ENCODE measurements around a stretch of chr14.

DNA sequence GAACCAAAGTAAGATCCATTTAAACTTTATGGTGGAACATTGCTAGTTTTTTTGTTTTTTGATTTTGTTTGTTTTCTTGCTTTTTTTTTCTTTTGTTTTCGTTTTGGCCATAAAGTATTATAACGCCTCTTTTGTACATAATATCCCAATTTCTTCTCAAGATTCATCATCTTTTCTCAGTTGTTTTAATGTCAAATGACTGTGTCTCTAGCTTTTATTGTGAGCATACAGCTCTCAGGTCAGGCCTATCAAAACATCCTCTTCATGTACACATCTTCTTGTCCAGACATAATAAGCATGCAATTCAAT is 1484.4 kb upstream of the SEL1L start:
- PRO-cap: no peak

DNA sequence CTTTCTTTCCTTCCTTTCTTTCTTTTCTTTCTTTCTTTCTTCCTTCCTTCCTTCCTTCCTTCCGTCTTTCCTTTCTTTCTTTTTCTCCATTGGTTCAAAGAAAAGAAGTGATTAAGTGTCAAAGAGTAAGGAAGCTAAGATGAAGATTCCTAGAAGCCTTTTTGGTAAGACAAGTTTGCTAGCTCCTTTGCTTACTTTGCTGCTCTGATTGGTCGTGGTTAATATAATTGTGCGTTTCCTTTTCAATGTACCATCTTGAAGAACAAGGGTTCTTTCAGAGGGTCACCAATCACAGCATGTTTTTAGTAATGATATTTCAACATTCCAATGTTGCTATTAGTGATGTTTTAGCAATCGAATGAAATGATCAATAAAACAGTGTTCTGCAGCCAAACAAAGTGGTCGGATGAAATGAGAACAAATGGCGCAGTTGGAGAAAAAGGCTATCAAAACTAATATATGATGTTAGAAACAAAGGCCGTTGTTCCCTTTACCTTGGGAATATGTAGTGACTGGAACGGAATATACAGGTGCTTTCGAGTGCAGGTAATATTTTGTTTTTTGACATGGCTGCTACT is 828.7 kb downstream of the GALC start:
- PRO-cap: no peak

- PRO-cap: no peak
These were observed 81.1 kb downstream of the PTPN21 start for GRCh38 chr14:88473573-88474331.

GRCh38 chr14:88550666-88550922 is 4.2 kb downstream of the PTPN21 start:
- PRO-cap: no peak

GRCh38 chr14:88565304-88565872 is 2.6 kb downstream of the ZC3H14 start:
- PRO-cap: no peak

- PRO-cap: no peak
These were observed 110.6 kb downstream of the EML5 start for GRCh38 chr14:88682078-88682545.

DNA sequence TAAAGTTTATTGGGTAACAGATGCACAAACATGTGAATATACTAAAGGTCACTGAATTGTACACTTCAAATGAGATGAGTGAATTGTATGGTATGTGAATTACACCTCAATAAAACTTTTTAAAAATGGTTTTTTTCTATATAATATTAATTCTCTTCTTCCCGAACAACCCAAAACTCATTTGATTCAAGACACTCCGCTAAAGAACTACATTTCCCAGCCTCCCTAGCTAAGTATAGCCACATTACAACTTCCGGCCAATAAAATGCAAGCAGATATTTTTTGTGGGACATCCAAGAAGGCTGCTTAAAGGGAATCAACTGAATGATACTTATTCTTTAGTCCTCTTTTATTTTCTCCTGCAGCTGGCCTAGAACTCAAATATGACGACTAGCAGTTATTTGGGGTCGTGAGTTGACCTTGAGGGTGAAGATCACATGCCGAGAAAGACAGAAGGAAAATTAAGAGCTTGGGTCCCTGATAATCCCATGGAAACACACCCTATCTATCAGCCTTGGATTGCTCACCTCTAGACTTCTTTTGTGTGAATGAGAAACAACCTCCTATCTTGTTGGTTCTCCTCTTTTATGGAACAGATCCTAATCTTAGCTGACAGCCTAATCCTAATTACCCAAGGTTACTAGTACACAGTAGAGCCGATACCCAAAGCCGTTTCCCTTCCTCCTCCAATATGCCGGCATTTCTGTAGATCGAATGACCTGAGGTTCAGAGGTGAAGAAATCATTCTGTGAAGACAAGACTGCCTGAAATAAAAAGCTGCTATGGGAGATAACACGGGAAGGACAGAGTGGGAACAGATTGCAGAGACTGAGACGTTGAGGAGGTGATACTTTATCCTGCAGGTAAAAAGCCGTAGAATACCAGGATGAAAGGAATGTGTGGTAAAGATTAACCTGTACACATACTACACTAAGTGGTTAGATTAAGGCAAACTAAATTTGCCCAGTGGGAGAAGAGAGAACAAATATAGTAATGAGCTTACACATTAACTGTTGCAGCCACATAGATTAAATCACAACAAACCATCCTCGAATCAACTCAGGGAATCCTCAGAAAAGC is 187.6 kb downstream of the TTC8 start:
- PRO-cap: no peak

DNA sequence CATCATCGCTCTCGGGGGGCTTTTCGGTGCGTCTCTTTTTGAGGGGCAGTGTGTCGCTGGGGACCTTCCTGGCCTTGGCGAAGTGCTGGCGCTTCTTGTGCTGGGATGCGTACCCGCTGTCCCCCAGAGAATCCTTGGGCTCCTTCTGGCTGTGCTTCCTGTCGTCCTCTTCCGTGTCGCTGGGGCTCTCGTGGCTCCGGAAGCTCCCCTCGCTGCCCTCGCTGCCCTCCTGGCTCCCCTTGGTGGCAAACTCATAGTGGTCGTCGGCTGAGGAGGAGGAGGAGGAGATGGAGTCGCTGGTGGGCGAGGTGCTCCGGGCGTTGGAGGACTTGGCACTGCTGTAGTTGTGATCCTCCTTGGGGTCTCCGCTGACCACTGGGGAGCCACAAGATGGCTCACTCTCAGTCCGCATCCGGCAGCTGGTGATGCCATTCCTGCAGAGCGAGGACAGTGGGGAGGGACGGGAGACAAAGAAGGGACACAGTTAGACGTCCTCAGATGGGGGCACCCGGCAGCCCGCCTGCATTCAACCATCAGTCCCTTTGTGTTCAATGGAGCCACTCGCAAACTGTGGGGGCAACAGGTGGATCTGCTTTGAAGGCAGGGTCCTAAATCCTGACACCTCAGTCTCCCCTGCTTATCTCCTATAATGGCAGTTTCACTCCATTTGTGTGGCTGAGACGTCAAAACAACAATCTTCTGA is 254.3 kb downstream of the FOXN3 start:
- PRO-cap: no peak

DNA sequence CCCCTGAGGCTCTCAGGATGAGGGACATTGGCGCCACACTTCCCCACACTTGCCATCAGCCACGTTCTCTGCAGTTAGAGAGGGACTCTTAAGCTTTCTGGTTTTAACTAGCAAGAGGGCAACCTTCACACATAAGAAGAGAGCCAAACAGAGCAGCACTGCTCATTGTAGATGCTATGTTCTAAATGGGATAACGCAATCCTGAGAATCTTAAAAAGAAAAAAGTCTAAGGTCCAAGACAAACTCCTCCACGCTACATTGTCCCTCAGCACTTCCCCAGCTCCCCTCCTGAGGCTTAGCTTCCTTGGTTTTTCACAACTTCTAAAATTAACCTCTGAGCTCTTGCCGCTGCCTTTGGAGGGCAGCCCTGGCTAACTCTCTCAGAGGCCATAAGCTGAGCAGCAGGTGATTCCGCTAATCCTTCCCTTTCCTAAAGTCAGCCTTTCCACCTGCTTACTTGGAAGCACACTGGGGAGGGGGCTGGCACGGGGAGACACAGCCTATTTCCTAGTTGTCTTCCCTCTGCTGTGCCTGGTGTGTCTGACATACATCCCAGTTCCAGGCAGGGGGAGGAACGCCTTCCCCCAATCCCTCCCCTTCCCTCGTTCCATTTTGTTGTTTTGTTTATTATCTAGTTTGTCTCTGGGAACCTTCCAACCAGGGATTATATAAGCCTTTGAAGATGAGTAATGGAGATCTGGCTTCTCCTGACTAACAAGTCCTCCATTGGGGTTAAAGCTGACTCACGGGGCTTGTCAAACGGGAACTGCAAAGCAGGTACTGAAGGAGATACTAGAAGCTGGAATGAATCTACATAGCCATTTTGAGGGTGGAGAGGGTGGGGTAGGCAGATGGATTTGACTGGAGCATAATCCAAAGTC is 231.1 kb downstream of the FOXN3 start:
- PRO-cap: no peak

DNA sequence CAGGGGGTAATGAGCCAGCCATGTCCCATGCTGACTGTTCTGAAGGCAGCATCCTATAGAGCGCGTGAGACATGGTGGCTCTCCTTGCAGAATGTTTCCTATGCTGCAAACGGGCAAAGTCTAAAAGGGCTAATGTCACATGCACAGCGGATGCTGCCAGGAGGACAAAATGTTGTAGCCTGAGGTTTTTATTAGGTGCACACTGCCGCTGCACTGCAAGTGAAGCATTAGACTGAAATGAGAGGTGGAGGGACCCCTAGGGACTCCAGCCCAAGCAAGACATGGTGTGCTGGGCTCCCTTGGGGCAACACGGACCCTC is 230.5 kb downstream of the FOXN3 start:
- PRO-cap: no peak

DNA sequence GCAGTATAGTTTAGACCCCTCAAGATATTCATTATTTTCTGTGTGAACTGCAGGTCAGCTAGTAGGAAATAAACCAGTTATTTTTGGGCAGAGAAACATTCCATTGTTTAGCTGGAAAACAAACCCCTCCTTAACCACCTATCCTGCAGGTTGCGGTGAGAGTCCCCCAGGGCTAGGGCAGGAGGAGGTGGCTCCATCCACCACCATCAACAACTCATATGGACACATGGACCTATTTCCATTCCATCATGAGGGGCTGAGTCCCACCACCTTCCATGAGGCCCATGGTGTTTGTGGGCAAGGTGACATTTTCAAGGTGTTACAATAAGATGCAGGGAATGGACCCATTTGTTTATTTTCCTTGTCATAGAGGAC is 160.1 kb downstream of the FOXN3 start:
- PRO-cap: no peak

DNA sequence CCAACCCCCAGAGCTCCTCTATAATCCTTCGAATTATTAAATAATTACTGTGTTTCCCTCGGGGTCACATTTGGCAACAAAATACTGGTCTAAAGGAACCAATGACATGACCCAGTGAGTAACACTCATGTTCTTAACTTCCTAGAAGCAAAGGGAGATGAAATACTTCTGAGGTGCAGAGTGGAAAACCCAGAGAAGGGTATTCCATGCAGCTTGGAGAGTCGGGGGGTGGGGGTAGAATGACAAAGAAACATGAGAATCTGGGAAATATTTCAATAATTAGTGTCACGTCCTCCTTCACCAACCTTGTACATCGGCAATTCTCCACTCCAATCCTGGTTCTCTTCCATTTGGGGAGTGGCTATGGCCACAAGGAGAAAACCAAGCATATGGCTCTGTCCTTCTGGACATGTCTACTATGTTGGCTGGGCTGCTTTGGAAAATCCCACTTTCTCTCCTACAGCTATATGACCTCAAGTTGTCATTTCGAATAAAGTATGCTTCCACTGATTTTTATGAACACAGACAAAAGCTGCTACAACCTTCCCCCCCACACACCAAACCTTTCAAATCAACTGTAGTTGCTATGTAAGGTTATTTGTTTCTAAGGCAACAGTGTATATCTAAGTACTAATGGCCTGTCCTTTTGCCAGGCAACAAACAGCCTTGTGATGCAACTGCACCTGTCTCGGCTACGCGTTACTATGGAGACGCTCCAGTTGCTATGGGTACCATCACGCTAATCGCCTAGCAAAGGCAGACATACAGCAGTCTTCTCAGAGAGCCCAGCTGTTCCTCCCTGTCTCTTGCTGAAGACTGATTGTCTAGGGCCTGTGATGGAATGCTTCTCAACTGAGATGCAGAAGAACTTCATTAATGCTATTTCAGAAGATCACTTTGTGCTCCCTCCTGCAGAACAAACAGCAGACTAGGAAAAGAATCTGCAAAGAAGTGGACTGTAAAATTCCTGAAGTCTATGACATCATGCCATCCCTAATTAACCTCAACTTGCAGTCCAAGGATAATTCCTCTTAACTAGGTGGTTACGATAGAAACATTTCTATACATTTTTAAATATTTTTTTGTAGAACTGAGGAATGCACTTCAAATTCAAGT is 67.8 kb downstream of the FOXN3 start:
- PRO-cap: no peak

GRCh38 chr14:89349969-89350429 is 67.0 kb downstream of the FOXN3 start:
- PRO-cap: no peak

DNA sequence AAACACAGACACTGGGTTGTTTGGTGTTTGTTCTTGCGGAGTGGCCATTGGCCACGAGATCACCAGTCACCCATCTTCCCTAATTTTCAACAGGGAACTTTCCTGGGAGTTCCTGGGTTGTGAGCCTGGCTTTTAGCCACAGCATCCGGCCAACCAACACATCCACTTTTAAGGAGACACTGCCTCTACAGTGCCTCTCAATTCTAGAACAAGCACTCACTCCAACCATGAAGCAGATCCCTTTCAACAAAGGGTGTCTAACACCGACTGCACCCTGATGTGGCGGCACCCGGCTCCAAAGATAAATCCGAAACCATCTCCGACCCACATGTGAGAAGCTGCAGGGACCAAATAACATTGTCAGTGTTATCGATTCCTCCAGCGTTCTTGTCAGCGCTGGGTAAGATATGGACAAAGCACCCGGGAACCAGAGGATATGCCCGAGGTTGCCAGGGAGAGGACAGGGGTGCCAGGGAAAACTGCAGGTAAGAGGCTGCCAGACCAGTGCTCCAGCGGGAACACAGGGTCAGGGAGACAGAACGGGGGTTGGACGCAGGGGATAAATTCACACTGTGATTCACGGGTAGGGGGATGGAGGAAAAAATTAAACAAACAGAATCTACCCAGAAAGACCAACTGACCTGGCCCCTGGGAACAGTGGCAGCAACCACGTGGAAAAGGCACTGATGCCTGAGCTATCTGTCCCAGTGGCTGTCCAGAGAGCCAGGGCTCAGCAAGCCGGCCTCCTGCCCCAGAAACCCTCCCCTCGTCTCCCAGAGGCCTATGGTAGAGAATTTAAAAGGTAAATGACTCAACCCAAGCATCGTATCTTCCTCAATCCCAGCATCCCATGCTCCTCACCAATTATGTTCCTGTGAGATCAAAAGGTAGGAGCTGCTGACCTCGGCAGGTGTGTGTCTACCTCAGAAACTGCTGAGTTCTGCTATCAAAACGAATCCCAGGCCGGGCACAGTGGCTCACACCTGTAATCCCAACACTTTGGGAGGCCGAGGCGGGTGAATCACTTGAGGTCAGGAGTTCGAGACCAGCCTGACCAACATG is 49.6 kb downstream of the FOXN3 start:
- PRO-cap: no peak

DNA sequence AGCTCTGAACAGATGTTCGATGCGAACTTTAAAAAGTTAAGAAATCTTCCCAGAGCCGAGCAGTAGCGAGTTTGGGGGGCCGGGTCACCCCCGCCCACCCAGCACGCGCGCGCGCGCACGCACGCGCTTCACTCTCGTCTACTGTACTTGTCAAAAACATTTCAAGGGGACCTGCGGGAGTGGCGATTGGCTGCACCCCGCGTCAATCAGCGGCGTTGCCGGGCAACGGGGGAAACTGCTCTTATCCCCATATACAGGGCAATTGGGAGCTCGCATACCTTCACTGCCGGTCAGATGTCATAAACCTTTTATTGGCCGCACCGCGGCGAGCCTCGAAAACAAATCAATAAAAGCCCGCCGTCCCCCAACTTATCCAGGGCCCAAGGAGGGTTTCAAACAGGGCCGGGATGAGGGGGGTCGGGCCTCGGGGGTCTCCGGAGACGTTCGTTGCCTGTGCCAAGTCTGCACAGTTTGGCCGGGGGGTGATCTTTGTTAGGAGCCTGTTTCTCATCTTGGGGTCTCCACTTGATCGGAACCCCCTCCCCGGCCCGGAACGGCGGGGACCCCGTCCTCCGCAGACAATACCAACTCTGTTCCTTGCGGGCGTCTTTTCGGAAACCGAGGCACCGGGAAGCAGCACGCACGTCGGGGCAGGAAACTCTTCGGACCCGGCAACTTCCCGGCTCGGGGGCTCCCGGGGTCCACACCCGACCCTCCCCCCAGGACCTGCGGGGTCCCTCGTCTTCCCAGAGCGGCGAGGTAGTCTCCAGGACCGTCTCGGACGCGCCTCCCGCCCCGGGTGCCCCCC is 807 bp downstream of the FOXN3 start:
- PRO-cap: bidirectional peak, plus-strand start at position 279 of the sequence, minus-strand start at position 140 of the sequence; bidirectional peak, plus-strand start at position 614 of the sequence, minus-strand start at position 583 of the sequence

DNA sequence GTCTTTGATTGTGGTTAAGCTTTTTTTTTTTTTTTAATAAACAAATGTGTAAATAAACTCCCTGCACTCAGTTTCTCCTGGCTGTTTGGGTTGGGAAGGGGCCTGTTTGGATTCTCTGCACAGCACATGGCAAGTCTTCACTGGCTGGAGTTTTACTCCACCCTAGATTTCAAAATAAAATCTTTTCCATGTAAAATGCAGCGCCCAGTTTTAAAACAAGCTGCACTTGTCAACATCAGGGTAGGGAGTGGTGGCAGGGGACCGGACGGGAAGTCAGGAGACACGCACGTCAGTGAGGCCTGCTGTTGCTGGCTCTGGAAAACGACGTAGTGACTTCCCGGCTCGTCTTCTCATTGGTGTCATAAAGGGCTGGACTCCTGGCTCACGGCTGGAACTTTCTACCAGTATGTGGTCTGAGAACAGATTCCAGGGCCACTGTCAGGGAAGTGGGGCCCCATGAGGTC is 64.1 kb upstream of the FOXN3 start:
- PRO-cap: no peak

DNA sequence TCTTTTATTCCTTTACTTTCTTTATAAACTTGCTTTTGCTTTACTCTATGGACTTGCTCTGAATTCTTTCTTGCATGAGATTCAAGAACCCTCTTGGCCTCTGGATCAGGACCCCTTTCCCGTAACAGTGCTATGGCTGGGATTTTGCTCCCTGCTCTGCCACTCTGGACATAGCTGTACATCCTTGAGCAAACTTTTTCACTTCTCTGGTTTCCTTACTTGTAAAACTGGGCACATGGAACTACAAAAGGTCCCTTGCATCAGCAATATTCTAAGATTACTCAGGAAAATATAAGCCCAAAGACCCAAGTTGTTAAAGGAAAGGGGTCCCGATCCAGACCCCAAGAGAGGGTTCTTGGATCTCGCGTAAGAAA is 124.6 kb upstream of the FOXN3 start:
- PRO-cap: no peak

DNA sequence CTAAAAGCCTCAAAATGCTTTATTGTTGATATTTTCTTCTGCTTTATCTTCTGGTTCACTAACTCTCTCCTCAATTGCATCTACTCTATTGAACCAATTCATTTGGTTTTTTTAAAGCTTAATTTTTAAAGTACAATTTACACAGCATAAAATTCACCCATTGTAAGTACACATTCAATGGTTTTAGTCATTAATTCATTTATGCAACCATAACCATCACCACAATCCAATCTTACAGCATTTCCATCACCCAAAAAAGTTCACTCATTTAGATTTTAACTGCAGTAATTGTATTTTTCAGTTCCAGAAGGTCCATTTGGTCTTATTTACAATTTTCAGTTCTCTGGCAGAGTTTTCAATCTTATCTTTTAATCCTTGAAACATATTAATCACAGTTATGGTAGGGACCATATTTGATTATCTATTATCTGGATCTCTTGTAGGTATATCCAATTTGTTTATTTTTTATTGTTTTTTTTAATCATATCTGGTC is 182.1 kb upstream of the FOXN3 start:
- PRO-cap: no peak

DNA sequence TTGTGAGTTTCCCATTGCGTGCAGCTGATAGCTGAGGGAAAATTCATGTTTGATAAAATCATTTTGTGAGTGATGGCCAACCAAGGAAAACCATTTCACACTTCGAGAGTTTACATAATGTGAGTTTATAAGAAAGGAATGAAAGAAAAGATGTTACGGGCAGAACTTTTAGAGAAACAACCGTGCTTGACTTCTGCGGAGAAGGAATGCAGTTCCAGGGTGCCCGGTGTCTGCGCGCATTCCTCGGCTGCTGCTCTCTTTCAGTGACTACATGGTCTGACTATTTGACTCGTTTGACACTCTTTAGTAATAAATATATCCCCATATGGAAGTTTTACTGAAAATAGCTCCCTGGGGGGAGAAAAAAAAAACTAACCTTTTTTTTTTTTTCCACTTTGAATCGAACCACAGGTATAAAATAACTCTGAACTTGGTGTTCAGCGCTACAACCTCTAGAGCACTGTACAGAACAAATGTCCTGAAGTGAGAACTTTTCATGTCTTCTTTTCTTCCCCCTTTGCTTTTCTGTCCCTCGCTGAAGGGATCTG is 140.7 kb downstream of the EFCAB11 start:
- PRO-cap: no peak

DNA sequence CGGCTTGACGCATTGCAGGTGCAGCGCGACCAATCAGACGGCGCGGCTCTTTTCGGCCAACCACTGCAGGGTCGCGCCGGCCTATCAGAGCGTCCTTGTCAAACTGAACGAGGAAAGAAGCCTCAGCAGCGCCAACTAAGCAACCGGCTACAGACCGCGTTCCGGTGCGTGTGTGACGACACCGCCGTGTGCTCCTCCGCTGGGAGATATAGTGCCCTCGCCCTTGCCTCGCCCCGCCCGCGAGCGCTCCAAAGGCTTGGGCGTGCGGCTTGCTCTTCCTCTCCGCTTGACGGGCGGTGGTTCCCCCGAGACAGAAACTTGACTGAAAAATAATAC is 13.6 kb upstream of the CALM1 start:
- PRO-cap: bidirectional peak, plus-strand start at position 152 of the sequence, minus-strand start outside the sequence